ENCODE results near the gene C7orf50.

DNA sequence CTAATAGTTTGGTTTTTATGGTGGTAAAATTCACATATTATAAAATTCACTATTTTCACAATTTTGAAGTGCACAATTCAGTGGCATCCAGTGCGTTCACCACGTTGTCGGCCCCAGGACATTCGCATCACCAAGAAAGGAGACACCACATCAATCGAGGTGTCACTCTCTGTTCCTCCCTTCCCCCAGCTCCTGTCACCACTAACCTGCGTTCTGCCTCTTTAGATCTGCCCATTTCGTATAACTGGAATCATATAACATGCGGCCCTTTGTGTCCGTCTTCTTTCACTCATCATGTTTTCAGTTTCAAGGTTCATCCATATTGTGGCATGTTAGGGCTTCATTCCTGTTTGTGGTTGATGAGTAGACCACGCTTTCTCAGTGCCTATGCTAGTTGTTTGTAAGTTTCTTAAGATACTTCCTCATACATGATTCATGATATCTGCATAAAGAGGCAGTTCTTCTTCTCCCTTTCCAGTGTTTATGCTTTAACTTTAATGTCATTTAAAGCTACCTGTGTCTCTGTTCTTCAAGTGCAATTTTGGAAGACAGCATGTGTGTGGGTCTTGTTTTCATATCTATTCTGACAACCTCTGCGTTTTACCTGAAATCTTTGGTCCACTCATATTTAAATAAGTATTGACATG is 79.6 kb upstream of the FAM20C start:
- PRO-cap = no peak
CAGE:
- cytosol, long polyA plus RNA = no peak
- long polyA plus RNA = no peak
- nucleus, long polyA plus RNA = no peak

GRCh38 chr7:155431-156058 is 36.8 kb upstream of the FAM20C start:
- PRO-cap = no peak
CAGE:
- cytosol, long polyA plus RNA = no peak
- long polyA plus RNA = no peak
- nucleus, long polyA plus RNA = no peak

- PRO-cap = no peak
CAGE:
- cytosol, long polyA plus RNA = no peak
- long polyA plus RNA = no peak
- nucleus, long polyA plus RNA = no peak
These were observed 5.2 kb downstream of the FAM20C start for GRCh38 chr7:197668-197967.

GRCh38 chr7:341590-342894 is 52.1 kb downstream of the FOXL3 start:
- PRO-cap = no peak
CAGE:
- cytosol, long polyA plus RNA = no peak
- long polyA plus RNA = no peak
- nucleus, long polyA plus RNA = no peak

DNA sequence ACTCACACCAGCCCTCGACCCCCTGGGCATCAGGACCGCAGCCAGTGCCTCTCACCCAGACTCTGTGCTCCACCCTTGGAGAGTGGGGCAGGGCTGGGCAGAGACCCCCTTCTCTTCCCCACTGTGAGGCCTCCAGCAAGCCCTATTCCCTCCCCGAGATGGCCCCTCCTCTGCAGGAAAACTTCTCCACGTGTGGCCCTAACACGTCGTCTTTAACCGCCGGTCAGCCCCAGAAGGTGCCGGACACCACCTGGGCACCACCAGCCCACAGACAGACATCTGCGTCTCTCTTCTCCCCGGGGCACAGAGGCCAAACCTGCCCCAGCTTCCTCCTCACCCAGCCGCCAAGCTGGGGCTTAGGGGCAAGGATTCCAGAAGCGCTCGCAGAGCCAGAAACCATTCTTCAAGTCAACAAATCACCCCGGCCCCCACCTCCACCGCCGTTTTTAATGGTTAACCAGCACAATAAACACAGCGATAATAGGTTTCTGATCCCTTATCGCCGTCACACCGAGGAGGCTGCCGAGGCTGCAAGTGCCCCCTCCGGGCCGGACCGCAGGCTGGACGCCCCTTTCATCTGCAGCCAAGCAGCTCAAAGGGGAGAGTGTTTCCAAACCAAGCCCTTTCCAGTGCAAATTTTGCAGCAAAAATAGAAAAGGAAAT is 82.9 kb downstream of the FOXL3 start:
- PRO-cap = no peak
CAGE:
- cytosol, long polyA plus RNA = no peak
- long polyA plus RNA = no peak
- nucleus, long polyA plus RNA = no peak

DNA sequence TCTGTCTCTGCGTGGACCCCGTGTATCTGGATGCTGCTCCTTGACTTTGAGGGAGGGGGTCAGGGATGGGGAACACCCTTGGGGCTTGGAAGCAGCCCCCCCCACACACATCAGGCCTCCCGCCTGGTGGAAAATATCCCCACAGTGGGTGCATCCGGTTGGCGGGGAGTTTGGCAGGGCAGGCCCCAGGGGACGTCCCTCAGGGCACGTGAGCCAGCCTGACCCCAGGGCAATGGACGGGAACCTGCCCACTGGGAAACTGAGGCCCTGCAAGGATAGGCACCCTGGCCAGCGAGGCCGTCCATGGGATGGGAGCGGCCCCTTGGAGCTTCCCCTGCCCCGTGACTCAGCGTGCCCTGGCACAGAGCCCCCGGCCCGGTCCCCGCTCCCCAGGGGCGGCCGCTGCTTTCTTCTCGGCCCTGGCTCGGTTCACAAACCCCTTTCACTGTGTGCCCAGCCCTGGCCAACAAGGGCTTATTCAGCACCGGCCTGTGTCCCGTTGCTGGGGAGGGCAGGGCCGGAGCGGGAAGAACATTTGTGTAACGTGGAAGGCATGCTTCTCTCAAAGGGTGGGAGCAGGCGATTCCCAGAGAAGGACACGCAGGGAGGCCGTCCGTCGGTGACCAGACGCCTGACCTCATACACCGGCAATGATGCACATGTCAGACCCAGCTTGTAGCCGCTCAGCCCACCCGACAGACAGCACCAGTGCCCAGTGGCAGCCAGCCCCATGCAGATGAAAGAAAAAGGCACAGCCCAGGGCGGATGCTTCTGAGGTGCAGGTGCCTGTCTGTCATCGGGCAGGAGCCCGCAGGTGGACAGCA is 94.6 kb downstream of the PDGFA start:
- PRO-cap = no peak
CAGE:
- cytosol, long polyA plus RNA = no peak
- long polyA plus RNA = no peak
- nucleus, long polyA plus RNA = no peak

DNA sequence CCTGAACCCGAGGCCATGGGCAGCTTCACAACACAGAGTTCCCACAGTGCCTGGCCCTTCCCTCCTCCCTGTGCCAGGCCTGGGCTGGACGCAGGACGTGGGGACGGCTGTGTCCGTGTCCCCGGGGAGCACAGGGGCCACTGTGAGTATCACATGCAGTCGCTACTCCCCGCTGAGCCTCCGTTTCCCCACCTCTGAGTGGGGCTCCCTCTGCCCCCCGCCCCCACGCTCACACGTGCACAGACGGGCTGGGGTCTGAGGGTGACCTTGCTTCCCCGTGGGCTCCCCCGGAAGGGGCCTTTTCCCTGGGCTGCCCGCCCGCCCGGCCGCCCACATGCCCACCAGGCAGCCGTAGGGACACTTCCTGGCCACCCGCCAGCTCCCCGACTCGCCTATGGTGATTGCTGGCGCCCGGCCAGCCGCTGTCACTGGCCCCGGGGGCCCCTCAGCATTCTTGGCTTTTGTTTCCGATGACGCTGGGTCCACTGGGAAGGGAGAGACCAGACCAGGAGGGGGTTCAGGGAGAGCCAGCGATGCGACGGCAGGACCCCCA is 64.2 kb downstream of the PDGFA start:
- PRO-cap = no peak
CAGE:
- cytosol, long polyA plus RNA = no peak
- long polyA plus RNA = no peak
- nucleus, long polyA plus RNA = no peak

DNA sequence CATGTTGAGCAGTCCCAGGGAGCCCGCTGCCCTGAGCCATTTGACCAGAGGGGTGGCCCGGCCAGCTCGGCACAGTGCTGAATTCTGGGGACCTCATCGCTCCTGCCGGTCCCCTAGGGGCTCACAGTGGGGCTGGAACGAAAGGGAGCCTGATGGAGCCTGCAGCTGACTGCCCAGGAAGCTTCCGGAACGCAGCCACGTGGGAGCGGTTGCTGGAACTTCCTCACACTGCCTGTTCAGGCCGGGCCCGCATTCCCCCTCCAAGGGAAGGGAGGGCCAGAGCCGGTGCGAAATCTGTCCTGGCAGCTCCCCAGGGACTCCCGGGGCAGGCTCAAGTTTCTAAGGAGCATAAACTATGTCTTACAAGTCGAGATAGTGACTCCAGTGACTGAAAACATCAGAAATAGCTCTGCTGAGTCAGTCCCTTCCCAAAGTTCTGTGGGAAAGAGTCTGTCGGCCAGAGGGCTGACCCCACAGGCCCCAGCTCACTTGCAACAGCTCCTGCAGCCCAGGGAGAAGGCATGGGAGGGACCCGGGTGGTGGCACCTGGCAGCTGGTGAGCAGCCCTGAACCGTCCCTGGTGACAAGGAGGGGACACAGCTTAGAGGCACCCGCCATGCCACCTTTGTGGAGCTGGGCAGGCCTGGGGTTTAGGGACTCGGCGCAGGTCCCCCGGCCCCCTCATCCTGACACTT is 47.7 kb downstream of the PDGFA start:
- PRO-cap = no peak
CAGE:
- cytosol, long polyA plus RNA = no peak
- long polyA plus RNA = no peak
- nucleus, long polyA plus RNA = no peak

GRCh38 chr7:494189-494883 is 25.3 kb downstream of the PDGFA start:
- PRO-cap = no peak
CAGE:
- cytosol, long polyA plus RNA = no peak
- long polyA plus RNA = no peak
- nucleus, long polyA plus RNA = no peak

- PRO-cap = no peak
CAGE:
- cytosol, long polyA plus RNA = no peak
- long polyA plus RNA = no peak
- nucleus, long polyA plus RNA = no peak
These were observed 2.6 kb upstream of the PDGFA start for GRCh38 chr7:522224-522696.

DNA sequence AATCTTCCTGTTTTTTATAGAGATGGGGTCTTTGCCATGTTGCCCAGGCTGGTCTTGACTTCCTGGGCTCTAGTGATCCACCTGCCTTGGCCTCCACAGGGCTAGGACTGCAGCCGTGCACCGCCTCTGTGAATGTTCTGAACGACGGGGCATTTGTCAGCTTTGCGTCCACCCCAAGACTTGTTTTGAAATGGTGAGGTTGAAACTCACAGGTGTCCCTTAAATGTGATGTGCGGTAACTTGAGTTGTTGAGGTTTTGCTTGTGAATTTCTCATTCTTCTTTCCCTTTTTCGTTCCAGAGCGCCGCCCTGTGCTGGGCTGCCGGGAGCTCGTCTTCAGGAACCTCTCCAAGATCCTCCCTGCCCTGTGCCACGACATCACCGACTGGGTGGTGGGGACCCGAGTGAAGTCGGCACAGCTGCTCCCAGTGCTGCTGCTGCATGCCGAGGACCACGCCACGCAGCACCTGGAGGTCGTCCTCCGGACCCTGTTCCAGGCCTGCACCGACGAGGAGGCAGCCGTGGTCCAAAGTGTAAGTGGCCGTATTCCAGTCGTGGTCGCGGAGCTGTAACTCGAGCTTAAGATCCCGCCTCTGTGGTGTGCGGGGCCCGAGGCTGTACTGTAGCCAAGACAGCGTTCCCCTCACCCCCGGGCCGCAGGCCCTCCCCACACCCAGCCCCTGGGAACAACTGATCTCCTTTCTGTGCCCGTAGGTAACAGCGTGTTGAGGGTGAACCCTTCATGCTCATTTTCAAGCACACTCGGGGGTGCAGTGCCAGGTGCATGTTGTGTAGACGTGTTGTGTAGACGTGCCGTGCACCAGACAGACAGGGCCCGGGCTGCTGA is 27.4 kb upstream of the PRKAR1B start:
- PRO-cap = no peak
CAGE:
- cytosol, long polyA plus RNA = no peak
- long polyA plus RNA = no peak
- nucleus, long polyA plus RNA = no peak

GRCh38 chr7:812632-812918 is 19.7 kb upstream of the SUN1 start:
- PRO-cap = no peak
CAGE:
- cytosol, long polyA plus RNA = no peak
- long polyA plus RNA = no peak
- nucleus, long polyA plus RNA = no peak

DNA sequence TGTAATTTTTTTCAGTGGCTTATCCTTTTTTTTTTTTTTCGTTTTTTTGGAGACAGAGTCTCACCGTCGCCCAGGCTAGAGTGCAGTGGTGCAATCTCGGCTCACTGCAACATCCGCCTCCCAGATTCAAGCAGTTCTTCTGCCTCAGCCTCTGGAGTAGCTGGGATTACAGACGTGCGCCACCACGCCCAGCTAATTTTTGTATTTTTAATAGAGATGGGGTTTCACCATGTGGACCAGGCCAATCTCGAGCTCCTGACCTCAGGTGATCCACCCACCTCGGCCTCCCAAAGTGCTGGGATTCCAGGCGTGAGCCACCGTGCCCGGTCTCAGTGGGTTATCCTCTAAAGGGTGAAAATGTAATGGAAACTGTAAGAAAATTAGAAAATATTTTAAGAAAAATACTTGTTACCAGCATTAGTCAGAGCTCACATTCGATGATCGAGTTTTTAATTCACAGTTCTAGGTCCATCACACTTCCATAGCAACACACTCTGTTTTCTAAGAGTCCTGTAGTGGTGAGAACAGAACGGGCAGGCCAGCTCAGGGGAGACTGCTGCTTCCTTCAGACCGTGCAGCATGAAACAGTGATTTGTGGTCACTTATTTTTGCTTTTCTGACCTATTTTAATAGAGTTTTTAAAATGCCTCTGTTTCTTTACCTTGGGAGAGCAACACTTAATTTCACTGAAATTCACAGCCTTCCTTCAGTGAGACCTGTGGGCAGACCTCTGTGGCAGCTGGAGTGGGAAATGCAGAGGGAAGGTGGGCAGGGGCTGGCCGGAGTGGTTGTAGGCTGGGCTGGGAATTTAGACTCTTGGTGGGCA is 1.2 kb downstream of the SUN1 start:
- PRO-cap = no peak
CAGE:
- cytosol, long polyA plus RNA = no peak
- long polyA plus RNA = no peak
- nucleus, long polyA plus RNA = no peak

DNA sequence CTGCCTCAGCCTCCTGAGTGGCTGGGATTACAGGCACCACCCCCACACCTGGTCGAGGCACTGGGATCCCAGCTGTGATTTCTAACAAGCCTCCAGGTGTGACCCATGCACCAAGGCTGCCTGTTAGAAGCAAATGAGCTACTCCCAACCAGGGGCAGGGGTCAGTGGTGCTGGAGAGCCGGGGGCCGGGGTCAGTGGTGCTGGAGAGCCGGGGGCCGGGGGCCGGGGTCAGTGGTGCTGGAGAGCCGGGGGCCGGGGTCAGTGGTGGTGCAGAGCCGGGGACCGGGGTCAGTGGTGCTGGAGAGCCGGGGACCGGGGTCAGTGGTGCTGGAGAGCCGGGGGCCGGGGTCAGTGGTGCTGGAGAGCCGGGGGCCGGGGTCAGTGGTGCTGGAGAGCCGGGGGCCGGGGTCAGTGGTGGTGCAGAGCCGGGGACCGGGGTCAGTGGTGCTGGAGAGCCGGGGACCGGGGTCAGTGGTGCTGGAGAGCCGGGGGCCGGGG is 21.1 kb downstream of the ADAP1 start:
- PRO-cap = no peak
CAGE:
- cytosol, long polyA plus RNA = no peak
- long polyA plus RNA = no peak
- nucleus, long polyA plus RNA = no peak

GRCh38 chr7:962662-962872 is 8.1 kb upstream of the ADAP1 start:
- PRO-cap = no peak
CAGE:
- cytosol, long polyA plus RNA = no peak
- long polyA plus RNA = no peak
- nucleus, long polyA plus RNA = no peak

- PRO-cap = no peak
CAGE:
- cytosol, long polyA plus RNA = no peak
- long polyA plus RNA = no peak
- nucleus, long polyA plus RNA = no peak
These were observed 17.0 kb upstream of the GPR146 start for GRCh38 chr7:1027012-1028008.

- PRO-cap = no peak
CAGE:
- cytosol, long polyA plus RNA = no peak
- long polyA plus RNA = no peak
- nucleus, long polyA plus RNA = no peak
These were observed 4.3 kb upstream of the GPER1 start for GRCh38 chr7:1083642-1084067.

DNA sequence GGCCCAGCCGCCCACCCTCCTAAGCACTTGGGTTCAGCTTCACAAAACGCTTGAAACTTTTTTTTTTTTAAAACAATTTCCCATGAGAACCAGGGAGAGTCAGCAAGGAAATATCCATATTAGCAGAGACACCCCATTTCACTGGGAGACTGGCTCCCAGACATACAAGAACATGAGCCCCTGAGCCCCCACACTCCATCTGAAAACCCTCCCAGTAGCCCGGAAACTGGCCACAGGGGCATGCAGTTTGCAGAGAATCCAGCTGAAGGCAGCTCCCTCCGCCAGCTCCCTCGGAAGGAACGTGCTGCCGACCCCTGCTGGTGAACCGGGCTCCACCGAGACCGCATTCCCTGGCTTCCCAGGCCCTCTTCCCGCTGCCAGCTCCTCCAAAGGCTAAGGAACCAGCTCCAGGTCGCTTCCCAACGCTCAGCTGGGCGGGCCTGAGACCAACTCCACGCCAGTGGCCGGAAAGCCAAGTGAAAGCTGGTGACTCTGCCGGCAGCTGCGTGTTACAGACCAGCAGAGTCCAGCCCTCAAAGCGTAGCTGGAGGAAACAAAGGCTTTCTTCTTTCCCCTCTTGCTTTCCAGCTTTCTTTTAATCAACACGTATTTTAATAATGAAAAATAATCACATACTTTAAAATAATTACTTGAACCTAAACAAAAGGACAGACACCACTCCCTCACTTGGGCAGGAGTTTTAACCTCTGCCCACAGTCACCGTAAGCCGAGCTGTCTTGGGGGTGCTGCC is 14.3 kb downstream of the C7orf50 start:
- PRO-cap = no peak
CAGE:
- cytosol, long polyA plus RNA = no peak
- long polyA plus RNA = no peak
- nucleus, long polyA plus RNA = no peak

GRCh38 chr7:1137611-1138756 is at the start of gene C7orf50:
TSS of gene C7orf50 (minus strand) at chr7:1138247.
- PRO-cap = bidirectional peak, plus-strand start at chr7:1138429, minus-strand start at chr7:1138057
CAGE:
- cytosol, long polyA plus RNA = start-site peak on the minus strand at chr7:1138214-1138276, 3,277 and 1,632 reads in 2 replicates
- long polyA plus RNA = start-site peak on the minus strand at chr7:1138232-1138272, 785 and 493 reads in 2 replicates
- nucleus, long polyA plus RNA = start-site peak on the minus strand at chr7:1138199-1138267, 1,640 and 2,123 reads in 2 replicates

DNA sequence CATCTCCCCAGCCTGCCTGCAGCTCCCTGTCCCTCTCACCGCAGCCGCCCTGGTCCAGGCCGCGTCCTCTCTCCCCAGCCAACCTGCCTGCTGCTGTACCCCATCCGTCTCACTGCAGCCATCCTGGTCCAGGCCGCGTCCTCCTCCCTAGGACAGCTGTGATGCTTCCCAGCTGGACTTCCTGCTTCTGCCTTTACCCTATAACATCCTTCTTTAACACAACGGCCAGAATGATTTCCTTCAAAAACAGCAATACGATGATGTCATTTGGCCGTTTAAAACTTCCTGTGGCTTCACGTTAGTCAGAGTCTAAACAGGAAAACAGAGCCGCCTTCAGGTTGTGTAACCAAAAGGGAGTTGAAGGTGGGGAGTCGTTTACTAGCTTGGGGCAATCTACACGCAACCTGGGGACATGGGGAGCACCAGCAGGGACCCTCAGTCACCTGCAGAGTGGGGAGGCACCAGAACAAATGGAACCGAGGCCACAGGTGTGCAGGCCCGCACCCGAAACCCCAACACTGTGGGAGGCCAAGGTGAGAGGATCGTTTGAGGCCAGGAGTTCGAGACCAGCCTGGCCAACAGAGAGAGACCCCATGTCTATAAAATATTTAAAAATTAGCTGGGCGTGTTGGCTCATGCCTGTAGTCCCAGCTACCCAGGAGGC is 32.3 kb upstream of the ZFAND2A start:
- PRO-cap = no peak
CAGE:
- cytosol, long polyA plus RNA = no peak
- long polyA plus RNA = no peak
- nucleus, long polyA plus RNA = no peak